Bronchus (tissue), 1 donor: ENCODE results near the gene CCDC126.

DNA sequence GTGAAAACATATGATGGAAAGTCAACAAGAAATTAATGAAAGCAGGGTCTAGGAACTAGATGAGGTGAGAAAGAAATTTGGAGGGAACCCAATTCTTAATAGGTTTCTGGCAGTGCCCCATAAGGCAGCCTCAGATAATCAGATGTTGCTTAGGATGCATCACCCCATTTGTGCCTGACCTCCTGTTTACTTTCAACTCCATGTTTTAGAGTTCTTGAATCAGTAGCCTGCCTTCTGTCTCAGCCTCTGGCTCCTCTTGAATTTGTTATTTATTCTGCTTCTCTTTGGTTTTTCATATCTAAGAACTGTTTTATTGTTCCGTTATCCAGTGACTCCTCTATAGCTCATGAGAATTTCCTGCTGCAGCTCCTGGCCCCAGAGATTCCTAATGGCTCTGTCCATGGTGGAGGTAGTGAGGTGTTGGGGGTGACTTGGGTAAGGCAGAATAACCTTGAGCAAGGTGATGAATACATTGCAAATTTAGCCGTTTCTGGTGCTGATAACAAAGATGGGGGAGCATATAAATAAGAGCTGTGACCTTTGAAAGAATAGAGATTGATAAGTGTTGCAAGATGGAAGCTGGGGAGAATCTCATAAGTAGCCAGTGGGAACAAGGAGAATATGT, 17.6 kb downstream of the ITGB8 start:
- PRO-cap, result no peak

DNA sequence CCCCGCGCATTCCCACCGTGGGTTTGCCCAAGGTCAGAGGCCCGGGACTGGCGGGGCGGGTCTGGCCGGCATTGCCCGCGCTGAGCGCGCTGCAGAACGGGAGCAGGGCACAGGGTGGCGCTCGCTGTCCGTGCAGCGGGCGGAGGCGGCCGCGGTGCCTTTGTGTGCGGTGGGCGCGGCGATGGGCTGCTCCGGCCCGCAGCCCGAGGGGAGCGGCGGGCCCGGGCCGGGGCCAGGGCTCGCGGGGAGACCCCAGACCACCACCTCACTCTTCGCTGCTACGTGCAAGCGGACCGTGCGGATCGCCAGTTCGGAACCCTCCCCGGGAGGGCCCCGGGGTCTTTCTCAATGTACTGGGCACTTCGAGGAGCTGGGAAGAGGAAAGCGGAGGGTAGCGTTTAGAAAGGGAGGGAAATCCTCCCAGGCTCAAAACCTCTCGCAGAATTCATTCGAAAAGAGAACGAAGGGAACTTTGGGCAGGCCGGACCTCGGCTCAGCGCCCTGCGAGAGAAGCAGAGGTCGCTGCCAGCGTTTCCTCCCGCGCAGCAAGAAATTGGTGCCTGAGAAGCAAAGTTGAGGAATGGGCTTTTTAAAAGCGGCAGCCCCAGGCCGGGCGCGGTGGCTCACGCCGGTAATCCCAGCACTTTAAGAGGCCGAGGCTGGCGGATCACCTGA, 8.5 kb downstream of the SP8 start:
- PRO-cap, result no peak

GRCh38 chr7:21338622-21339335, 89.1 kb upstream of the SP4 start:
- PRO-cap, result no peak

GRCh38 chr7:21898158-21899003, 47.3 kb downstream of the CDCA7L start:
- PRO-cap, result no peak

DNA sequence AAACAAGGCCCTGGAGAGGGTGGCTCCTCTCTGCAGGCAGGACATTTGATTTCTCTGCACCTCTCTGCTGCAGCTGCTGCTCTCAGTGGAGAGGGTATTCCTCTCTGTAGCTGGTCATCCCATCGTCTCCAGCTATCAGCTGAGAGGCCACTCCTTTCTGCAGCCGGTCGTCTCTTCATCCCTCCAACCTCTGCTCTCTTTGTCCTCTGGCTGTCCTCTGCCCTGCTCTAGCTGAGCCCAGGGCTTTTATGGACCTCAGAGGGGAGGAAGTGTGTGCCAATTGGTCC, 26.0 kb upstream of the CDCA7L start:
- PRO-cap, result no peak

DNA sequence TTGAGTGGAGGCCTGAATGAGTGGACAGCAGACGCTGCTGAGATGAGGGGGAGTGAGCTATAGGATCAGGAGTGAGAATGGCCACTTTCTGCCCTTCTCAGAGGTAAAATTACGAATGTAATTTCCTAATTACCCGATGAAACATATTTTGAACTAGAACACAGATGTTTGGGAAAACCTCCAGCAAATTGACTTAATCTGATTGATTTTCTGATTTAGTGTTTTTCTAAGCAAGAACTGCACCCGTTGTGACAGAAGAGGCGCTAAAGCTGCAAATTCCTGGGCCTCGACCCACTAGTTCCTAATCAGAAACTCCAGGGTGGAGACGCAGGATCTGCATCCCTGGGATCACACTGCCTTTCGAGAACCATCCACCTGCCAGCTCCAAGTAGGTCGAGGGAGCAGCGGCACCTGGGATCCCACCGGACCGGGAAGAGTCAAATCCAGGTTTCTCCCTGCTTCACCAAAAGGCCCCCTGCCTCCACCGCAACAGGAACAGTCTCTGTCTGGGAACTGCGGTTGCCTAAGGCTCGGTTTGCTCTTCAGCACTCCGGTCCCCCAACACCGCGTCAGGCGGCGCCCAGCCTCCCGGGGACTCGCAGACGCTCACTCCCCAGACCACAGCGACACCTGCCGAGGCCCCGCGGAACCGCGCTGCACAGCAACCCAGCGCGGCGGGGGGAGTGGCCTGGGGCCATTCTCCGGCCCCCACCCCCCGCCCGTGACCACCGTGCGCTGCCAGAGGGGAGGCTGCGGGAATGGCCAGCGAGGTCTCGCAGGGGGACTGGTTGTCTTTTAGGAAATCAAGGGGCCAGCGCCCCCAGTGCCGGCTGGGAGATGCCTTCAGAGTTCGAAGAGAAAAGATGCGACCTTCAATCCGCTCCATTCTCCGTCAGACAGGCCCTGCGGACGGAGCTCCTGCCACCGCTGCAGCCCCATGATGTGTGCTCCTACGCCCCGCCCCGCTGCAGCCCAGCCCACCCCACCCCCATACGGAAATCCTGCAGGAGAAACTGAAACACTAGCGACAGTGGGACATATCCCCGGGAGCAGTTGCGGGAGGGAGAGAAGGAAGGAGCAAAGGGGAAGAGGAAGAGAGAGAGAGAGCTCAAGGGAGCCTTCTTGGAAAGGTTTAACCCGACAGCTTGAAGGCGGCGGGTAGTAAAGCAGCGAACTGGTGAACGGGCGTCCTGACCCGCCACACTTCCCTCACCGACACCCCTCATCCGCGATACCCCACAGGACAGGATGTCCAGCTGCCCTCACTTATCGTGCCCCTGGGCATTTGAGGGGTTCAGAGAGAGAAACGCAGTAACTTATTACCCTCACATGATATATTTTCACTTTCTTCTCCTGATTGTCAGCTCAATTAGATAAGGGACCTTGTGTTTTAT, 137.2 kb upstream of the CDCA7L start:
- PRO-cap, result bidirectional peak, plus-strand start at position 885 of the sequence, minus-strand start at position 898 of the sequence

- PRO-cap, result no peak
Observed at GRCh38 chr7:22433116-22433385, 66.9 kb downstream of the STEAP1B start.

DNA sequence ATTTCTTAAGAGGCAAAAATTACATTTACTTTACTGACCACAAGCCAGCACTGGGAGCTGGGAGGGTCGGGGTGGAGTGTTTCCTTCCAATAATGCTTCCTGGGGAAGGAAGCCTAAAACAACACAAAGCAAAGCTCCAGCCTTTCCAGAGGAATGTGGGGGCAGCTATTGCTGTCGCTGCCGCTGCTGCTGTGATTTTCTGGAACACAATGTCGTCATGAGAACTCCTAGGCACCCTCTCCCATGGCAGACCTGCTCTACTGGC, 89.8 kb upstream of the STEAP1B start:
- PRO-cap, result no peak

DNA sequence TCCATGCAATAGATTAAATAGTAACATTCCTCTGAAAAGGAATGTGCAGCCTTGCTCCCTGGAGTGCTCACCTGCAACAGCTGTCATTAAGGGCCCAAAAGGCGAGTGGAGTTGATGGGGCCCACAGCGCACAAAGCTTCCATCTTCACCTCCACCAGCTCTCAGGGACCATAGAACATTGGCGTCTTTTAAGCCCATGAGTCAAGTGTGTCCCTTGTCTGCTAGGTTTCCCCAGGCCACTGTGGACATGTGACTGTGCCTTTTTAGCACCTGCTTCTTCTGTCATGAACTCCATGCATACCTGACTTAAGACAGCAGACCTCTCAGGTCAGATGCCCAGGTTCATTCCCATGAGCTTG, 57.9 kb upstream of the IL6 start:
- PRO-cap, result no peak

- PRO-cap, result no peak
Observed at GRCh38 chr7:22702819-22703492, 24.0 kb upstream of the IL6 start.

DNA sequence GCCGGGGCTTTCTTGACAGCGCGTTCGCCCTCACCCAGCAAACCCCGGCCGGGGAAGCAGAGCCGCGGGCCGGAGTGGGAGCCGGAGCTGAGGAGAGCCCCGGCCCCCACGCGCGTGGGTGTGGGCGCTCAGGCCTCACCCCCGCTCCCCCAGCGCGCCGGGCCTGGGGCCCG, 718 bp downstream of the IGF2BP3 start:
- PRO-cap, result no peak

GRCh38 chr7:23472781-23473856, 2.8 kb upstream of the IGF2BP3 start:
- PRO-cap, result no peak

- PRO-cap, result no peak
Observed at GRCh38 chr7:23474462-23475309, 4.4 kb upstream of the IGF2BP3 start.

DNA sequence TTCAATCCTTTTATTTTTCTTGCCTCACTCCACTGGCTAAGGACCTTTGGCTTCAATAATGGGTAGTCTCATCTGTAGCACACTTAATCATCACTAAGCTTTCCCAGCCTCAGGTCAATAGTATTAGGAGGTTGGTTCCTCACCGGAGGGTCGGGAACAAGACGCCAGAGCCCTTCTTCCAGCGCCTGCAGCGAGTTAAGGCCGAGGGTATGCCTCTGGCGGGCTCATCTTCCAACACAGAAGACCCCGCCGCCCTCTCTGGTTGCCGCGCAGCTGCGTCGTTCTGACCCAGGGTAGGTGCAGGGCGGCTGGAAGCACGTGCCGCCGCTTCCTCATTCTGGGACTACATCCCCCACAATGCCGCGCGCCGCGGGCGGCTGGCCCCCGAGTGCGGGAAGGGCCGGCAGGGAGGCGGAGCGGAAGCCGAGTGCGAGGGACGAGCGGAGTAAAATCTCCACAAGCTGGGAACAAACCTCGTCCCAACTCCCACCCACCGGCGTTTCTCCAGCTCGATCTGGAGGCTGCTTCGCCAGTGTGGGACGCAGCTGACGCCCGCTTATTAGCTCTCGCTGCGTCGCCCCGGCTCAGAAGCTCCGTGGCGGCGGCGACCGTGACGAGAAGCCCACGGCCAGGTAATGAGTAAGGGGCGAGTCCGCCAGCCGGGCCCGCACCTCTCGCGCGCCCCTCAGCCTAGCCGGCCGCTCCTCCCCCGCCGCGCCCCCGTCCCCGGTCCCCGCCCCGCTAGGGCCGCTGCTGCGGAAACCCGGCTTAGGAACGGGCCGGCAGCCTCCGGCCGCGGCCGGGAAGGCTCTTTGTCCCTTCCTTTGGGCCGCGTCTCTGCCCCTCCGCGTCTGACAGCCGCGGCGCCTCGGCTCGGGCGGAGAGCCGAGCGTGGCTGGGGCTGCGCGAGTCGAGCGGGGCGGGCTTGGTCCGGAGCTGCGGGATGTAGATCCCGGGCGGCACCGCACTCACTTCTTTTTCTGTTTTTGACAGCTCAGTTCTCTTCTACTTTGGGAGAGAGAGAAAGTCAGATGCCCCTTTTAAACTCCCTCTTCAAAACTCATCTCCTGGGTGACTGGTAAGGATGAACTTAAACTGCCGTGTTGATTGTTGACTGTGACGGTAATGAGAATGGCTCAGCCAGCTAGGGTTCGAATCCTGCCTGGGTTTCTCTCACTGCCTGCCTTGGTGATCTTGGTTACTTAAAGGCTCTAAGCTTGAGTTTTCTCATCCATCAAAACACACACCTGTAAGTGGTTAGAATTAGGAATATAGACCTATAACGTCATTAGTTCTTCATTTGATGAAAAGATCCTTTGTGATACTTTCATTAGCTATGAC, at the start of gene CCDC126:
Gene CCDC126, plus strand, starts transcription at position 409 of the 1,341 bp plus-strand sequence.
- PRO-cap, result bidirectional peak, plus-strand start at position 422 of the sequence, minus-strand start at position 285 of the sequence; bidirectional peak, plus-strand start at position 771 of the sequence, minus-strand start at position 687 of the sequence; unidirectional peak, minus-strand start at position 839 of the sequence

GRCh38 chr7:24636968-24637360, 63.7 kb downstream of the PALS2 start:
- PRO-cap, result no peak

GRCh38 chr7:24726908-24727472, 30.3 kb downstream of the GSDME start:
- PRO-cap, result no peak

DNA sequence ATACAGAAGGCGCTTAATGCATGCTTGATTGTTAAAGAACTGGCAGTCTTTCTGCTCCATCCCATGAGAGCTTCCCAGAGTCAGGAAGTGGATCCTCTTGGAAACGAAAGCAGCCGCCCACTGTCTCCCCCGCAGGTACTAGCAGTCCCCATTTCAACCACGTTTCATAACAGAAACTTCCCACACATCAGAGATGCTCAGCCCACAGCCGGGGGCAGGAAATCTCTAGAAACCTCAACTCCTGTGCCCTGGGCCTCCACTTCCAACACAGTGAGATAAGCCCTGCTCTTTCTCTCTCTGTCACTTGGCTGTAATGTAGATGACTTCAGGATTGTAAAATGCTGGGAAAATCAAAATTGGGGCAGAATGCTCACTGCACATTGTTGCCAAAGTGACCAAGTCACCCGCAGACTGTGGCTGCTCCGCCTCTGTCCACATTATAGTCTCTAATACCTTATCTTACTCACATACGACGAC, 28.6 kb downstream of the GSDME start:
- PRO-cap, result no peak

- PRO-cap, result no peak
Observed at GRCh38 chr7:24741794-24742542, 15.3 kb downstream of the GSDME start.

- PRO-cap, result no peak
Observed at GRCh38 chr7:24757723-24758138, 467 bp upstream of the GSDME start.

DNA sequence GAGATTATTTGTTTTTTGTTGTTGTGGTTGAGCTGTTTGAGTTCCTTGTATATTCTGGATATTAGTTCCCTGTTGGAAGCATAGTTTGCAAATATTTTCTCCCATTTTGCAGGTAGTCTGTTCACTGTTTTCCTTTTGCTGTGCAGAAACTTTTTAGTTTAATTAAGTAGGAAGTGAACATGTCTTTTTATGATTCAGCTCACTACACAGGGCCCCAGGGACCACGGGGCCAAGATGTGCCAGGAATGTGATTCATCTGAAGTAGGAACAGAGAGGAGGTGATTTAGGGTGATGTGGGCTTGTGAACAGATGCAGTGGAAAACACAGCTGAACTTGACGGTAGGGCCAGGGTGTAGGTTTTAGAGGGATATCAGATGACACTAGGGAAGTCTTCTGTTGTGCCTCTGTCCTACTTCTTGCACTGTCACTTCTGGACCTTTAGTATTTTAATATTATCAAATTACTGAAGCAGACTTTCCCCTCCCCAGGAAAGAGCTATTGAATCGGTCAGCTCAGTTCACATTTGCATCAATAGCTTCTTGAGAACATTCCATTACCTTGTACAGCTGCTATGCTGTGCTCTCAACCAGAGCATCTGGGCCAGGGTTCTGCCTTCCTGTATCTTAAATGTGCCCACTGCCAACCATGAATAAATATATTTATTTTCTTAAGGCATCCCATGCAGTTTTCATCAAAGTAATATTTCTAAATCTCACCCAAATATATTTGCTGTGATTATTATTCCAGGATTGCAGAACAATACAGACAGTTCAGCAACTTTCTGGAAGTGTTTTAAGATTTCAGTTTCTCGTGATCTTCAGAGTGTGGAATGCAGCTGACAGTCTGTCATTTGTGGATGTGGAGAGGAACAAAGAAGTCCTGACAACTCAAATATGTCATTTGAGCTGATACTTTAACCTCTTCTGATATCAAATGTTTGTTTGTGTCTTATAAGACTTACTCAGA, 96.8 kb downstream of the OSBPL3 start:
- PRO-cap, result no peak